Myometrial cell (primary cell): ENCODE measurements around the gene UBTD2.

- RAMPAGE, long total RNA = no peak
Observed at GRCh38 chr5:172129109-172129979, 58.7 kb downstream of the STK10 start.

GRCh38 chr5:172162647-172163237, 25.3 kb downstream of the STK10 start:
- RAMPAGE, long total RNA = no peak

GRCh38 chr5:172179388-172180191, 8.4 kb downstream of the STK10 start:
- RAMPAGE, long total RNA = no peak

- RAMPAGE, long total RNA = no peak
Observed at GRCh38 chr5:172180845-172181408, 7.1 kb downstream of the STK10 start.

GRCh38 chr5:172282845-172283952, at the start of gene UBTD2:
Gene UBTD2 (minus strand): TSS chr5:172283764.
- RAMPAGE, long total RNA = no peak

- RAMPAGE, long total RNA = no peak
Observed at GRCh38 chr5:172399704-172400347, 54.5 kb downstream of the SH3PXD2B start.

- RAMPAGE, long total RNA = no peak
Observed at GRCh38 chr5:172451140-172451542, 3.2 kb downstream of the SH3PXD2B start.

- RAMPAGE, long total RNA = no peak
Observed at GRCh38 chr5:172573974-172574474, 67.0 kb upstream of the NEURL1B start.

DNA sequence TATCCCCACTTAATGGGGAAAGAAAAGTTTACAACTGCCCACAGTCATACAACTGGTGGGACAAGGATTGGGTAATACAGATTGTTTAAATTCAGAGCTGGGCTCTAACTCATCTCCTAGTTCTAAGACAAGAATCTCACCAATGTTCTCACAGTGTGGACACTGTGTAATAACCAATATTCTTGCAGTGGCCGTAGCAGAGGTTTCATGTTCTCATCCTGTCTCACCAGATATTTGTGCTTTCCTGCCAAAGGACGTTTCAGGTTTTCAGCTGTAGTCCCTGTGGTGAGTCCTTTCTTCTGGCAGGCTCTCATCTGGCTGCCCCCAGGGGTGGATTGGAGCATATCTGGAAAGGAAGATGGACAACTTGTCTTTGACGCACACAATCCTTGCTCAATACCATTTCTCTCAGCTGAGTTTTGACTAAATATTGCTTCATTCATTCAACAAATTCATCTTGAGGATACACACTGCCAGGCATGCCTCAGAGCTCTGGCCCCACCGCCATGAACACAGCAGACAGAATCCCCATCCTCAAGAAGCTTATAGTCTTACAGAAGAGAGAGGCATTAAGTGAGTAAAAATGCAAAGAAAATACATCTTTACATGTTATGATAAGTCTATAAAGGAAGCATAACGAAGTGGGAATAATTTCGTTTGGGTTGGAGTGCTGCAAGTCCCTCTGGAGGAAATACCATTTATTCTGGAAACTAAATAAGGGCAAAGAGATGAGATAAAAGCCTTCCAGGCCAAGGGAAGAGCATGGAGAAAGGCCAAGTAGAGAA, 33.8 kb upstream of the NEURL1B start:
- RAMPAGE, long total RNA = no peak

DNA sequence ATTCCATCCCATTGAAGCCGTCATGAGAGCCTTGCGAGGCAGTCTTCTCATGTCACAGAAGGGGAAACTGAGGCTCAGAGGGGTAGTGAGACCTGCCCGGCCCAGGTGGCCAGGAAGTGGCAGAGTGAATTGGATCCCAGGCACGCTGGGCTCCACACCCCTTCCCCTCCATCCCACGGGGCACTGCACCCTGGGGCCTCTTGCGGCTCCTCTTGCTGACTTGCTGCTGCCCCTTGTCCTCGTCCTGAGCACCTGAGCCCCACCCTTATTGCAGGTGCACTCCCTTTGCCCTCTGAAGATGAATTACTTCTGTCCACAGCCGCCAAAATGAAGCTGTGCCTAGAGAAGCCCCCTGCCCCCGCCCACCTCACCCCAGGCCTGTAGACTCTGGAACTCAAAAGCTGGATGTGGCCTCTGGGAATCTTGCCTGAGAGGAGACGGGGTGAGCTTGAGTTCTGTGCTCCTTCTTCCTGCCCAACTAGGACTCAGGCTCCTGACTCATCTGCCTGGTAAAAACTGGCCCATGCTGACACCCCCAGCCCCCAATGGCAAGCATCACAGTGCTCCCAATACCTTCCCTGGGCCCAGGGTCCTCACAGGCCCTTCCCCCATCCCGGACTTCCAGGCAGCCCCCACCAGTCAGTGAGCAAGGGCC, 6.4 kb downstream of the NEURL1B start:
- RAMPAGE, long total RNA = no peak

DNA sequence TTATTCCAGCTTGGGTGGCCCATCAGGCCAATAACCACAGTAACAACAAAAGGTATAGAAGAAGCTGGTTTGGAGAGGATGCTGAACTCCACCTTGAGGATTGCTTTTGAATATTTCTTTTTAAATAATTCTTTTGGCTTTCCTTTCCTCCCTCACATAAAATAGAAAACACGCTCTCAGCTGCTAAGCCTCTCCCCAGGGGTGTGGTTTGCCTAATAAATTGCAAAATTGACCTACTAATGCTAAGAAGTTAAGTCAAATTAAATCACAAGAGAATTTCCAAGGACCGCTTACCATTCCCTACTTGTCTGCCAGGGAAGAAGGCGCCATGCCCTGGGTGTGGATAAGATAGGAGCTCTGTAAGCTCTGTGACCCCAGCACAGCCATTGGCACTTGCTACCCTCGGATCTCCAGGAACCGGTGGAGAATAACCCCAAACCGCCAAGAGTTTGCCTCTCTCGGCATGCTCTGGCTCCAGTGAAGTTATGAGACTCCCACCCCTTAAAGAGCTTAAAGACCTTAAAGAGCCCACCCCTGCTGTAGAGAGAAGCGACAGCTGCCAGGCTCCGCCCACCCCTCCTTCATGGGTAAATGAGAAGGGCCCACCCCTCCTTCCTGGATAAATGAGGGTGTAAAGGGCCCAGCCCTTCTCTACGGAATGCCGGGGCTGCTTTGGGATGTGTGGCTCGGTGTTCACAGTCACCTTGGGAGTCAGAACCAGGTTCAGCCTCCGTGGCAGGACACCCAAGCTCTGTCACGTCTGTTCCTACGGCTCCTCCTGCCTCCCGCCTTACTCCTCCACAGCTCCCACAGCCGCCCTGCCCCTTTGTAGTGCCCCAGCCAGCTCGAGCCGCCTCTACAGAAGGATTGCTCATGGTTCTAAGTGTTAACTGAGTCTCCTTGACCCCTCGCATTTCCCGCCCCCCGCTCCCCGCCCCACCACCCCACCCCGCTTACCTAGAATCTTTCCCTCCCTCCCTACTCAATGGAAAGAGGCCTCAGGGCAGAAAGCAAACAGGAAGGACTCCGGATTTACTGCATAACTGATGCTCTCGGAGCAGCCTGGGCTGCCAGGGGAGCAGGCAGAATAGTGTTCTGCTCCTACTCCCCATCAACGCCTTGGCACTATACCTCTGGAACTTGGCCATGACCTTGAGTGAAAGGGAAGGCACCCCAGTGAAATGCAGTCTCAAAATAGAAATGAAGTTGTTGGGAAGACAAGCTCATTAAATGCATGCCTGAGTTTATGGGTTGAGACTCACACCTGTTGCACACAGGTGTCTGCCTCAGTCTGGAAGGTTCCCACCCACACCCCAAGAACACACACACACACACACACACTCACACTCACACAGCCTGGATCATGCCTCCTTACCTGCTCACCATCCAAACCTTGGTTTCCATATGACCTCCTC, 59.3 kb downstream of the NEURL1B start:
- RAMPAGE, long total RNA = no peak

DNA sequence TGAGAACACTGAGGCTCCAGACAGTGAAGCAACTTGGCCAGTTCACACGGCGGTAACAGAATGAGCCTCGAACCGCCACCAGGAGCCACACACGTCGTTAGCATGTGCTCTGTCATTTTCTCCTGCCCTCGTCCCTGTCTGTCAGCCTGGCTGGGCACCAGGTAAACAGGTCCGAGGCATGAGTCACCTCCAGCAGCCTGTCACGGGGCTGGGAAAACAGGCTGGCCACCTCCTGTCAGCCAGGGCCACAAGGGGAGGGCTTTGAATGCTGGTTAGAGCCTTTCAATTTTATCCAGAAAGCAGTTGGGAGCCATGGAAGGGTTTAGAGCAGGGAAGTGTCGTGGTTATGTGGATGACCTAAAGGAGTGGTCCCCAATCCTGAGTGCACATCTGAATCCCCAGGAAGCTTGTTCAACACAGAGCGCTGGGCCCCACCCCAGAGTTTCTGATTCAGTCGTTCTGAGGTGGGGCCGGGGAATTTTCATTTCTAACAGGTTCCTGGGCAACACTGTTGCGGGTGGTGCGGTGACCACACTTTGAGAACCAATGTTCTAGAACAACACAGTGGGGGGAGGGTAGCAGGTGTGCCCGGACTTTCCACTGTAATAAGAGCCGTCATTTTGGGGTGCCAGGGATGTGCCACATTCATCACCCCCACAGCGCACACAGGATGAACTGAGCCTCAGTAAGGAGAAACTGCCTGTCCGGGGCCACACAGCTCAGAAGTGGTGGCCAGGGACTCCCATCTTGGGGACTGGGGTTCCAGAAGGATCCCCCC, 39.4 kb downstream of the DUSP1 start:
- RAMPAGE, long total RNA = no peak

- RAMPAGE, long total RNA = no peak
Observed at GRCh38 chr5:172775462-172776081, 4.6 kb upstream of the DUSP1 start.

DNA sequence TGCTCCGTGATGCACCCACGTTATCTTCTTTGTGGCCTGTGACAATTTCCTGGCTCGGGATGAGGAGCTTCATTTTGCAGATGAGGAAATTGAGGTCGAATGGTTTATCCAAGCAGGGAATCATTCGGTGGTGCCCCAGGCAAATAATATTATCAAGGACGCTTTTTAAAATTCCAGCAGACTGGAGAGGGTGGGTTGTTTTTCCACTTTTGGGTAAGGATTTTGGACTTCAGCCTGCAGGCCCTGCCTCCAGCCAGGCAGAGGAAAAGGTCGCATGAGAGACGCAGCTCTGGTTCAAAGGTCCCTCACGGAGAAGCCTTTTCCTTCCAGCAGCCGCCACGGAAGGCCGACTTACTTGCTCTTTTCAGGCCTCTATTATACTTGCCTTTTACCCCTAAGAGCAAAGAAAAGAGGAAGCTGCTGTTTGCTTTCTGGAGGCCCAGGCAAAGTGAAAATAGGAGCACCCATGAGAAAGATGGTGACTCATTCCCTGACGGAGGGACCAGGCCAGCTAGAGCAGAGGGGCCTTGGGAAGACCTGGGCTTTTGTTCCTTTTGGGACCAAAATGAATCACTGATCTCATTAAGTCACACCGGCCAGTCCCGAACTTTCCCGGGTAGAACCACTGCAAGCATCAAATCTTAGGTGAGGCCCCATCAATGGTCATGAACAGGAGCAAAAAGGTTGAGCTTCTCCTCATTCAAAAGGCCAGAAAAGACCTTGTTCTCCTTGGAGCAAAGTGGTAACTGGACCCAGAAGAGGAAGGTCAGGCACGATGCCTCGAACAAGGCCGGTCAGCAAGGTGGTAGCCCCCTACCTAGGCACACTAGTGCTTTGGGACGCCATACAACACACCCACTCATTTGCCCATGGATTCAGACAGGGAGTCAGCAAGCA, 23.0 kb upstream of the DUSP1 start:
- RAMPAGE, long total RNA = no peak

DNA sequence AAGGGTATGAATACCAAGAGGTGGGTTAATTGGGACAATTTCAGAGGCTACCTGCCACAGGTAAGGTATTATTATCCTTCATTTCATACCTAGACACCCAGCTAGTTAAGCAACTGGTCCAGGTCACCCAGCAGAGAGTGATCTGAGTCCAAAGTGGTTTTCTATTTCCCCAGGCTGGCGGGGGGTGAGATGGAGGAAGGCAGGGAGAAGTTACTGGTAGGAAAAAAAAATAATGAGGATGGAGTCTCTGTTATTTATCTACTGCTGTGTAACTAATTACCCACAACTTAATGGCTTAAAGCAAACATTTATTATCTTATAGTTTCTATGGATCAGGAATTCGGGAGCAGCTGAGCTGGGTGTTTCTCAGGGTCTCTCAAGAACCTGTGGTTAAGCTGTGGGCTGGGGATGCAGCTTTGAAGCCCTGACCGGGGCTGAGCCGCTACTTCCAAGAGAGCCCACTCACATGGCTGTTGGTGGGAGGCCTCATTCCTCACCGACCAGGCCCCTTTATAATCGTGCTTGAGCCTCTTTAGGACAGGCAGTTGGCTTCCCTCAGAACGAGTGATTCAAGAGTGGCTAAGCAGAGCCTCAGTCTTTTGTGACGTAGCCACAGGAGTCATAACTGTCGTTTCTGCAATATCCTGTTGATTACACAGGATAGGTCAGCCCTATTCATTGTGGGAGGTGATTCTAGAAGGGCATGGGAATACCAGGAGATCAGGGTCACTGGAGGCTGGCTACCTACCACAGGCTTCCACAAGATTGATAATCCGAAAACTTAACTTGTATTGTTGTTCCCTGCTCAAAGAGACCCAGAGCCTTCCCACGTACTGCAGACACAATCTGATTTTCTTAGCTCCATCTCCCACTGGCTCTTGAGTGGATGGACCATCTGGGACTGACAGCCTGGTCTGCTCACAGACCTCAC, 3.2 kb upstream of the ERGIC1 start:
- RAMPAGE, long total RNA = no peak

DNA sequence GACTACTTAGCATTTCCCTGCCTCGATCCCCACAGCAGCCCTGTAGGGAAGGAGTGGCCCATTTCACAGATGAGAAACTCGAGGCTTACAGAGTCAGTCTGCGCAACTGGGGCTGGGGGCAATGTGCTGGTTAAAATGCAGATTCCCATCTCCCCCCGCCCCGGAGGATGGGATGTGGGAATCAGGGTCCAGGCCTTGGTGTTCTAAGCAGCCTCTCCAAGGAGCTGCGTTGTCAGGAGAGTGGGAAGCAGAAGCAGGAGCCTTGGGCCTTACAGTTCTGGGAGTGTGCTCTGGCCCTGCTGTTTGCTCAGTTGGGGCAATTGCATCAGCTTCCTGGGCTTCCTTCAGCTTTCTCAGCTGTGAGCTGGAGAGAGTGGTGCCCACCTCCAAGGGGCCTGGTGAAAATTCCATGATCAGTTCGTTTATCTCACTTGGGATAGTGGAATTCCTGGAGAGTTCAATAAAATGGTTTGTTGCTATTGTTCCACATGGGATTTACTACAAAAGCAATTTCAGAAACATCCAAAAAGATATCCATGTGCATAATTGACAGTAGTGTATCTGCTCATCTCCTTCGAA, 19.5 kb downstream of the ERGIC1 start:
- RAMPAGE, long total RNA = no peak

GRCh38 chr5:172889353-172889757, 55.3 kb downstream of the ERGIC1 start:
- RAMPAGE, long total RNA = no peak

DNA sequence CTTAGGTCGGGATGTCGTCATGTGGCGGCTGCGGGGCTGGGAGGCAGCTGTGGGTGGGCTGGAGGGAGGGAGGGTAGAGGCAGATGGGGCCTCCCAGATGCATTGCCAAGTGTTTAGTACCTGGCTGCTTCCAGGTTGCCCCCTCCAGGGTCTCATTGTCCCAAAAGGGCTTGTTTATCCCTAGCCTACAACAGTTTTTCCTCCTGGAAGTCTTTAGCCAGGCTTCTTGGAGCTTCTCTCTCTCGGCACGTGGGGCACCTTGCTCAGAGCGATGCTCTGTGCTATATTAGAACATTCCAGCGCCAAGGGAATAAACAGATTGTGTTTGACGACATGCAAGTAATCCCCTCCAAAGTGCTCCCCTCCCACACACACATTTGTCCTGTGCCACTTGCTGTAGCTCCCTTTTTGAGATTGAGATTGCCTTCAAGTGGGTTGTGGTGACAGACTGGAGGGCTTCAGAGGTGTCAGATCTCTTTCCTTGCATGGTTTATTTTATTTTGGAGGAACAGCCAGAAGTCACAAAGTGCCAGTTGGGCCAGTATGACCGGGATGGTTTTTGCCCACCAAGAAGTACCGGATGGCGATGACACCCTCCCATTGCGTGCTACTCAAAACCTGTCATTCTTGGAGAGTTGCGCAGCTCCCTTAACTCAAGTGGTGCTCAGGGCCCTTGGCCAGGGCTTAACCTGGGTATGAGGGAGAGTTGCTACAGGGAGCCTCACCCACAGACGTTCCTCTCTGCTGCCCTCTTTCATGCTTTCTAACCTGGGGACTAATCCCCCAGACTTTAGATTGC, 19.0 kb upstream of the RPL26L1 start:
- RAMPAGE, long total RNA = no peak

- RAMPAGE, long total RNA = no peak
Observed at GRCh38 chr5:172959632-172960273, 529 bp downstream of the RPL26L1 start.

DNA sequence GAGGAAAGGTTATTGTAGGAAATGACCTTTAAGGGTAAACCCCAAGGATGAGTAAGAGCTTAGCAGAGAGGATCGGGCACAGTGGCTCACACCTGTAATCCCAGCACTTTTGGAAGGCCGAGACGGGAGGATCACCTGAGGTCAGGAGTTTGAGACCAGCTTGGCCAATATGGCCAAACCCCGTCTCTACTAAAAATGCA, 16.1 kb upstream of the CREBRF start:
- RAMPAGE, long total RNA = no peak